Penis (tissue), 1 donor: ENCODE data around the genes GSDMA and CDC6.

DNA sequence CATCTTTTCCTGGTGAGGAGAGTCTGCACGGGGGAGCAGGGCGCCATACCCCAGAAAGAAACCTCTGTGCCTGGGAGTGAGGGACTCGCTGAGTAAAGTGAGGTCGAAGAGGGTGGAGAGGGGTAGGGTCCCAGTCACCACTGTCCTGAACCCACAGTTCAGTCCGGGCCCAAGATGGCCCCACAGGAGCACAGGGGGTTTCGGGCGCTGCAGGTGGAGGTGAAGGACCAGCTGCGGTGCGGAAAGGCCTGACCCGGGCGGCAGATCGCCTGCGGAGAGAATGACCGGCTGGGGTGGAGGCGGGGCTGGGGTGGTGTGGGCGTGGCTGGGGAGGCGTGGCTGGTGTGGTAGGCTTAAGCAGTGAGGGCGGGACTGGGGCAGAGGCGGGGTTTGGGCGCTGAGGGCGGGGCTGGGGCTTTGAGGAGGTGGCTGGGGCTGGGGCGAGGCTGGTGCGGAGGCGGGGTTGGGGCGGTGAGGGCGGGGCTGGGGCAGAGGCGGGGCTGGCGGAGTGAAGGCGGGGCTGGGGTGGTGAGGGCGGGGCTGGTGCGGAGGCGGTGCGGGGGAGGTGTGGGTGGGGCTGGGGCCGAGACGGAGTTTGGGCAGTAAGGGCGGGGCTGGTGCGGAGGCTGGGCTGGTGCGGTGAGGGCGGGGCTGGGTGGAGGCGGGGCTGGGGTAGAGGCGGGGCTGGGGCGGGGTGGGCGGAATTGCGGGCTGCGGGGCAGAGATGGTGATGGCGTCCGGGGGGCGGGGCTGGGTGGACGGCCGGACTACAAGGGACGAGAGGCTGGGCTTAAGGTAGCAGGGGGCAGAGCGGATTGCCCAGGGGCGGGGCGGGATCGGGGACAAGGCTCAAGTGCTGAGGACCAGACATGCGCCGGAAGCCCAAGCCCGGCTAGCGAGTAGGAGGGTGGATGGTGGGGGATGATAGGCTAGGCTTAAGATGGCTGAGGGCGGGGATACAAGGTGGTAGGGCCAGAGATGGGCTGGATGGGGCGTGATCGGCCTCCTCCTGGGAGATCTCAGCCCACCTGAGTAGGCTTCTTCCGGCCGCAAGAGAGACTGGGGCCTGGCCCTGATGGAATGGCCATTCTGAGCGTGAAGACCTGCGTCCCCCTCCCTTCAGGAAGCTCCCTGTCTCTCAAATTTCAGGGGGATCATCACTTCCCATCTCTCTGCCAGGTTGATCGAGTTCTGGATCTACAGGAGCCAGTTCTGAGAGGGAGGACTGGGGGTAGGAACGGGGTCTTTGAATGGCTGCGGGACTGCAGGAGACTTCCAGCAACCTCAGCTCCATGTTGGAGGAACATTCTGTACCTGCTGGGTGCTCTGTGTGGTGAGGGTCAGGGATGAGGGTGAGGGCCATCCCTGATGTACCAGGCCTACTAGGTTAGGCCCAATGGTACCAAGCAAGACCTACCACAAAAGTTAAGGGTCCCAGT is 9.8 kb upstream of the GSDMA start:
- PRO-cap: unidirectional peak, minus-strand start at position 282 of the sequence

DNA sequence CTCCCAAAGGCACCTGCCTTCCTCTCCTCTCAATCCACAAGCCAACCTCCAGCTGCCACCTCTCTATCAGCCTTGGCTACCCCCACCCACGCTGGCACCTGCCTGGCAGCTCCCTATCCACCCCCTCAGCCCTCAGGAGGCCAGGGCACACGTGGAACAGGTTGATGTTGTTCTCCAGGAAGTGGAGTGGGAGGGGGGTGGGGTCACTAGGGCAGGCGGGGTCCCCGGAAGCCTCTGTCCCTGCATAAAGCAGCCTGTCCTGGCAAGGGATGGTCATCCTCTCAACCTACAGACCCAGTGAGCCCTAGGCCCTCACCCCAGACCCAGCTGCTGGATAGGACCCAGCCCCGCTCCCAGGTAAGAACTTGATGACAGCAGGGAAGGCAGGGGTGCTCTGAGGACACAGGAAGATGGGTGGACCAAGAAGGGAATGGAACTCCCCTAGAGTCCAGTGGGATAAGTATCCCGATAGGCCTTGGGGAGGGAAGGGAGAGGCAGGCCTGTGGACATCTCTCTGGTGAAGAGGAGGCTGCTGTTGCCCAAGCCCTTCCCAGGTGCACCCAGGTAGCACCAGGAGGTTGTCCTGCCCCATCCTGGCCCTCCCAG is at the start of gene GSDMA:
Gene GSDMA, plus strand, starts transcription at position 276 of the 606 bp plus-strand sequence.
- PRO-cap: no peak

DNA sequence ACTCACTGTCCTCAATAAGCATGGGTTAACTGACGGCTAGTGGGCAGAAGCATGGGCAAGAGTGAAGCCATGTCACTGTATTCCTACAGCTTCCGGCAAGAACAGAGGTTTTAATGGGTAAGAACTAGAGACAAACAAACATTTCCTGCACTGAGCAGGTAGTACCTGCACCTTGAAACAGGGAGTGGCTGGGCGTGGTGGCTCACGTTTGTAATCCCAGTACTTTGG is 17.6 kb downstream of the MED24 start:
- PRO-cap: no peak

- PRO-cap: no peak
Observed at GRCh38 chr17:40074848-40076129, 12.5 kb downstream of the THRA start.

DNA sequence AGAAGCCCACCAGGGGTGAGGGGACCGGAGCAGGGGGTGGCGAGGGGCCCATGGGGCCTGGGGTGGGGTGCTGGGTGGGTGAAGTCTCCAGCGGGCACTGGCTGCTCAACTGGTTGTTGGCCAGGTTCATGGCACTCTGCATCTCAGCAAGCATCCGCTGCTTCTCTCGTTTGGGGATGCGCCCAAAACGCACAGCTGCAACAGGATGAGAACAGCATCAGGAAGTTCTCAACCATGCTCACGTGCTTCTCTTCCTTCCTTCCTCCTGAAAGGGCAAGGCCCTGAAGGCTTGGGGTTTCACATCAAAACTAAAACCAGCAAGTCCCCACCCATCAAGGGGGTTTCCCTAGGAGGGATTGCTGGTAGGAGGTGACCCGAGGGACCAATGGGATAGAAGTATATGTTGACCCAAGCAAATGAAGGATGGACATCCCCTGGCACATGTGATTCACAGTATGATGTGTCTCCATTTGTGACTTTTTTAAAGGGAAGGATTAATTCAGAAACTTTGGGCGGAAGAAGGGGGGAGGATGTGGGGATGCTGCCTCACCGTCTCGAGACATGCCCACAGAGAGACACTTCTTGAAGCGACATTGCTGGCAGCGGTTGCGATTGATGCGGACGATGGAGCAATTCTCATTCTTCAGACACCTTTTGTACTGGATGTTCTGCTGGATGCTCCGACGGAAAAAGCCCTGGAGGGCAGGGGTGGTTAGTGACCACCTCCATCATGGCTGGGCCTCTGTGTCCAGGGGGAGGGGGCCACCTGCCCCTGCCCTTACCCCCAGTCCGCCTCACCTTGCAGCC is 4.3 kb downstream of the NR1D1 start:
- PRO-cap: unidirectional peak, plus-strand start at position 593 of the sequence

DNA sequence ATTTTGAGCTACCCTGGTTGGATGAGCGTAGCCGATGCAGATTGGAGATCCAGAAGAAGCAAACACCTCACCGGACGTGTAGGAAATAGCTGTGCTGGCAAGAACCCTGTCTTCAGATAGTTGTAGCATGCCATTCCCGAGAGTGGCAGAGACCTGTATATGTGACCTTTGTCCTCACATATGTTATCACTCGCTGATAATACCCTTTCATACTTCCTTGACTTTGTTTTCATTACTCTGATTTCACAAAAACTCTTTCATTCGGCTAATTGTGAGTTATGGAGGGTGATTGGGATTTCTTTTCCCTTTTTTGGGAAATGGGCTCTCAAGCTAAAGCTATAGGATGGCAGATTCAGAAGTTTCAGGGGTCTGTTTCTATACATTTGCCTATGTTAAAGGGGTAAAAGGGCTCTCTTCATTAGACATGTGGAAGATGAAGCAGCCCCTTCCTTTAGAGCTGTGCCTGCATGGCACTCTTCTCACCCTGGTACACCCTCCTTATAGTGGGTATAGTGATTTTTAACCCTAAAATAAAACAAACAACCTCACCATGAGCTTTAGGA is 6.0 kb upstream of the CASC3 start:
- PRO-cap: no peak

- PRO-cap: unidirectional peak, minus-strand start at chr17:40179900
Observed at GRCh38 chr17:40179668-40180001, 2.4 kb downstream of the RAPGEFL1 start.

DNA sequence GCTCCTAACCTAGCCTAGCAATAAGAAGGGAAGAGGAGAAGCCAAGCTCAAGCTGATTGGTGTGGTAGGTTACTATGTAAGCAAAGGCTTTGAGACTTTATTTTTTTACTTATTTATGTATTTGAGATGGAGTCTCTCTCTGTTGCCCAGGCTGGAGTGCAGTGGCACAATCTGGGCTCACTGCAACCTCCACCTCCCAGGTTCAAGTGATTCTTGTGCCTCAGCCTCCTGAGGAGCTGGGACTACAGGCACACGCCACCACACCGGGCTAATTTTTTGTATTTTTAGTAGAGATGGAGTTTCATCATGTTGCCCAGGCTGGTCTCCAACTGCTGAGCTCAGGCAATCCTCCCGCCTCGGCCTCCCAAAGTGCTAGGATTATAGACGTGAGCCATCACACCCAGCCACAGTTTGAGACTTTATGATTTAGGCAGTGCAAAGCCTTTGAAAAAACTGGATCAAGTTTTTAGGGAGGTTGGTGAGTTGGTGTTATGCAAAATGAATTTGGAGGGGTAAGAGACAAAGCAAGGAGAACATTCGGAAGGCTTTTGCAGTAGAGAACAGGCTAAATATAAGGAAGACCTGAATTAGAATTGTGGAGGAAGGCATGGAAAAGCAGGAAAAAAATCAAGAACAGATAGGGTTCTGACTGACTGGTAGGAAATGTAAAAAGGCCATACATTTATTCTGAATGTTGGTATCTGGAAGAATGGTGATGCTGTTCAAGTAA is 14.6 kb upstream of the CDC6 start:
- PRO-cap: no peak

DNA sequence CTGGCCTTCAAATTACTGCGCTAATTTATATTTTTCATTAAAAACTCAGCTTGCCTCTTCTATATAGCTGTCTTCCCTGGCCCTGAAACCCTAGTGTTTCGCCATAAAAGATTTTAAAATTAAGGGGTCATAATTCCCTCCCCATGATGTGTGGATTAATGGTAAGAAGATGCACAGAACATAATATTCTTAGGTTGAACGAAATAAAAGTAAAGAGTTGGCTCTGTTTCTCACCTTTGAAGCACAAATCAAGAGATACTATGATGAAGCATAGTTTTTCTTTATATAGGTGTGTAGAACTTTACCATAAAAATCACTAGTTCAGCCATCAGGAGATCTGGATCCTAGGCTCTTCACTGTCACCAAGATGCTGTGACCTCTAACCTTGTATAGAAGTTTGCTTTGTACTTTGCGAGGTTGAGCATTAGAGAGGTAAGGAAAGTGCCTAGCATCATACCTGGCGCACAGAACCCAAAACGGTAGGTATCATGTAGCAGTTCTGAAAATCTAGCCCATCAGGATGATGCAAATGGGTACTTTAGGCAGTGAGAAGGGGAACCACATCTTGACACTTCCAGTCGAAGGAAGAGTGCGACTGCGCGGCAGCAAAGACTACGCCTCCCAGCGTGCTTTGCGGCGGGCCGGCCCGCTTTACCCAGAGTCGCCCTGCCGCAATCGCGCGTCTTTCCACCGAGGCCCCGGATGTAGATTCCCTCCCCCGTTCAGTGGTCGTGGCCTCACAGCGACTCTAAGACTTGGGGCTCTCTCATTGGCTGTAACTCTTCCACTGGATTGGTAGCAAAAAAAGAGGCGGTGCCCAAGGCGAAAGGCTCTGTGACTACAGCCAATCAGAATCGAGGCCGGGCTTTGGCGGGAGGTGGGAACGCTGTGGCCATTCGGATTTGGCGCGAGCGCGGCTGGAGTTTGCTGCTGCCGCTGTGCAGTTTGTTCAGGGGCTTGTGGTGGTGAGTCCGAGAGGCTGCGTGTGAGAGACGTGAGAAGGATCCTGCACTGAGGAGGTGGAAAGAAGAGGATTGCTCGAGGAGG is at the start of gene CDC6:
Gene CDC6, plus strand, starts transcription at position 895 of the 1,047 bp plus-strand sequence.
- PRO-cap: unidirectional peak, plus-strand start at position 895 of the sequence

- PRO-cap: bidirectional peak, plus-strand start at chr17:40324210, minus-strand start at chr17:40324049
Observed at GRCh38 chr17:40323535-40324581, 14.9 kb downstream of the RARA start.

DNA sequence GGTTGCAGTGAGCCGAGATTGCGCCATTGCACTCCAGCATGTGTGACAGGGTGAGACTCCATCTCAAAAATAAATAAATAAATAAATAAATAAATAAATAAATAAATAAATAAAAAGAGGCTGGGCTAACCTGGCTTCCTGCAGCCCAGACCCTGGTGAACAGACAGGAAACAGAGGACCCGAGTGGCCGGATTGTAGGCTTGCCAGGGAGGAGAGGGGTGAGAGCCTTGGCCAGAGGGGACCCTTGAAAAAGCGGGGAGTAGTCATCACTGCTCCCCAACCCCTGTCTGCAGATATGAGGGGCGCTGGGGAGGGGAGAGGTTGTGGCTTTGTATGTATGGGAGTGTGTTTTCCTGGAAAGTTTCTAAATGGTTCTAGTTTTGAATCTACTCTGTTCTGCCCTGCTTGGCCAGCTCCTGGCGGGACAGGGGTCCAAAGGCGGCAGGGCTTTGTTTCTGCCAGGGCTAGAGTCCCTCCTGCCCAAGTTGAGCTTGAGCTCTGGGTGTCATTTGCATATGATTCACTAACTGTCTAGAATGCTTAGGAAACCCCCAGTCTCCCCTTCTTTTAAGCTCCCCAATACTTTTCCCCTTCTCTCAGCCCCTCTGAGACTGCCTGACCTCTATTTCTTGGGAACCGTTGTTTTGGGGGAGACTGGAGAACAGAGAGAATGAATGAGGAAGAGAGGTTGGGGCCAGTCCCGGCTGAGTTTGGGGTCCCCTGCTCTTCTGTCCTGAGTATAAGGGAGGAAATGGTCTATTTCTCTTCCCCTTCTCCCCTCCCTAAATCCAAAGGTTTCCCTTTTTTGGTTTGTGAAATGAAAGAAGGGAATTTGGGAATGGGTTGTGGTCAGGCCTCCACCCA is 16.4 kb downstream of the RARA start:
- PRO-cap: no peak

GRCh38 chr17:40326050-40327185 is 17.4 kb downstream of the RARA start:
- PRO-cap: no peak

- PRO-cap: no peak
Observed at GRCh38 chr17:40351131-40351660, 13.3 kb downstream of the GJD3 start.

GRCh38 chr17:40351661-40352634 is 12.6 kb downstream of the GJD3 start:
- PRO-cap: no peak

- PRO-cap: no peak
Observed at GRCh38 chr17:40355463-40356499, 8.8 kb downstream of the GJD3 start.

GRCh38 chr17:40497456-40498132 is 3.8 kb downstream of the TNS4 start:
- PRO-cap: no peak

DNA sequence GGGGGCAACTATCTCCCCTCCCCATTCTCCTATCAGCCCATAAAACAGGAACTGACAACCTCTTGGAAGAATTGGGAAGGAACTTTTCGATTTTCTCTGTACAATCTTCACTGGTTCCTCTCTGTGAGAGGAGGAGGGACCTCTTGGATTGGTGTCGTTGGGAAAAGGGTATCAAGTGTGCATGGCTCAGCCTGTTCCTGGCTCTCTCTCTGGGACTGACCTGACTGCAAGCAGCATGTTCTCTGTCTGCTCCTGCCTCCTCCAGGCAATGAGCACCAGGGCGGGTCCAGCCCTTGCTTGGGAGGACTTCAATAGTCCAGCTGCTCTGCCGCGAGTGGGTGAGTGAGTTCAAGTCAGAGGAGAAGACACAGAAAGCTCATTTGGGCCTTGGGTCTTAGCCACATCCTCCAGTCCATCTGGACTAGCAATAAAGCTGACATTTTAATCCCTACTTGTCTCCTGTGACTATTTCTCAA is 25.2 kb upstream of the TNS4 start:
- PRO-cap: no peak

DNA sequence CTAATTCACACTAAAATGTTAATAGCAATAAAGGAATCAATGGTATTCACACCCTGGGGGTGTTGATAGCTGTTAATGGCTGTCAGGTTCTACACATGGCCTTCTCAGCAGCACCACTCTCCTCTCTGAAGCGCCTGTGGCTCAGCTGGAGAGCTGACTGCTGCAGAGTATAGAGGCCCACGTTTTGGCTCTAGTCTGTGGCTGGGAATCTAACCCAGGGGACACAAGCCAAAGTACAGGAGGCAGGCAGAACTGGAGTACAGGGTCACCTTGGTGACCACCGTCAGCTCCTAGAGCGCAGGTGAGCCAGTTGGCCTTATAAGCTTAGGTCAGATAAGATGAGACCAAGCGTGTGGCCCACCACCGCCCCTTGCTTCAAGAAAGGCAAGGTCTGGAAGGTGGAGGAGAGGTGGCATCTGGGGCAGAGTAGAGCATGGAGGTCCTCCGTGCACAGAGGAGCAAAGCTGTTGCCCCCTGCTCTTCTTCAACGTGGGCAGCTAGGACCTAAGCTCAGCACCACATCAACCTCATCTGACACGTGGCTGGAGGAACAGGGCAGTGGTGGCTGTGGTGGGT is 25.4 kb downstream of the CCR7 start:
- PRO-cap: no peak

GRCh38 chr17:40548896-40549697 is 16.2 kb downstream of the CCR7 start:
- PRO-cap: bidirectional peak, plus-strand start at chr17:40549752, minus-strand start at chr17:40549486

DNA sequence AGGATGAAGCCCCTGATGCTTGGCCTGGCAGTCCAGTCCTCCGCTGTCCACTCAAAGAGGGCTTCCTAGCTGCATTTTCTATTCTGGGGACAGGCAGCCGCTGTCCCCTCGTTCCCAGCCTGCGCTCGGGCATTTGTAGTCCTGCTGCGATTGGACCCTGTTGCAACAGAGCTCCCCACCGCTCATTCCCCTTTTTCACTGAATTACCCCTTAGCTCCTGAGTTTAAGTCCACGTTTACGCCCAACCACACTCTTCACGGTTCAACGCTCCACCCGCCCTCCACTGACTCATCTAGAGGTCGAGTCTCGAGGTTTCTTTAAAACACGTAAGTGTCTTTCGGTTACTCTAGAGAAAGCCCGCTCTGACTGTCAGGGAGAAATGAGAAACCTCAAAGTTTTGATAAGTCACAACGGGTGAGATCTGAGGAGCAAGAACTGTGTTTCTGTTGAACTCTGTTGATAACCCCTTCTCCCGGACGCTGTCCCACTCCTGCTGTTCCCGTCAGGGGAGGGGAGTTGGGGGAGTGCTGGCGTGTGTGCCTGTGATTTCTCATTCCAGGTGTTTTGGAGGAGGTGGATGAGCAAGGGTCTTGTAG is 4.5 kb downstream of the CCR7 start:
- PRO-cap: bidirectional peak, plus-strand start at position 408 of the sequence, minus-strand start at position 200 of the sequence